Endothelial cell of umbilical vein (primary cell): ENCODE measurements around a stretch of chr1.

DNA sequence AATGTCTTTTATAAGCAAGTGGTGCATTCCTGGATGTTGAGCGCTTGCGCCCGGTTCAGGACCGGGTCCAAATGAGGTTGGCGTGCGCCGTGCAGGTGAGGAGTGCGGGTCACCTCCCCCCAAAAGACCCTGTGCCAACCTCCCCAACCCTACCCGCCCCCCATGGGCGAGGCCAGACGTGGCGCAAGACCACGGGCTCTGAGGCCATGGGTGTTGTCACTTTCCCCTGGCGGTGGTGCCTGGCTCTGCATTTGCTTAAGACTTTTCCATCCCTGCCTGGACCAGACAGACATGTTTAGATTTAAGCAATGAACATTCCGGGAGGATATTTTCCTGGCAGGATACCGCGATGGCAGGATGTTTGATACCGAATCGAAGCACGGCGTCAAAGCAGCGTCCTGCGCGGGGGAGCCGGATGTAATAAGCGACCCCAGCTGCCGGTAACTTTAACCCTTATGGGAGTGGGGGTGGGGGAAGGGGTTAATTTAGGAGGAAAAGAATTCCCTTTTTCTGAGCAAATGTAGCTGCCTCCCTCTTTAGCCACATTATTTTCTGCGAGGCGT lies 1.3 kb downstream of the H2BC26 start:
- PRO-cap: no peak
CAGE:
- cytosol, long polyA minus RNA: no peak
- cytosol, long polyA plus RNA: no peak
- long polyA plus RNA: no peak
- nucleus, long polyA minus RNA: no peak
- nucleus, long polyA plus RNA: no peak

DNA sequence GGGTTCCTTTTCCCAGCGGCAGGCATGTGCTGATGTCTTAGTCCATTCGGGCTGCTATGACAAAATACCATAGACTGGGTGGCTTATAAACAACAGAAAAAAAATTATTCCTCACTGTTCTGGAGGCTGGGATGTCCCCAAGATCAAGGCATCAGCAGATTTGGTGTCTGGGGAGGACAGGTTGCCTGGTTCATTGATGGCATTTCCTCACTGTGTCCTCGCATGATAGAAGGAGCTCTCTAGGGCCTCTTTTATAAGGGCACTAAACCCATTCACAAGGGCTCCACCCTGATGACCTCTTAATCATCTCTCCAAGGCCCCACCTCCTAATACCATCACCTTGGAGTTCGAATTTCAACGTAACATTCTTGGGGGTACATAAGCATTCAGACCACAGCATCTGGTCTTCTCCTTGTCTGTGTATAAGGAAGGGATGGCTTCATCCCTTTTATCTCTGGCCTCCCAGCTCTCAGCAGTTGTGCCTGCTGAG lies 75.5 kb downstream of the RHOU start:
- PRO-cap: no peak
CAGE:
- cytosol, long polyA minus RNA: no peak
- cytosol, long polyA plus RNA: no peak
- long polyA plus RNA: no peak
- nucleus, long polyA minus RNA: no peak
- nucleus, long polyA plus RNA: no peak

DNA sequence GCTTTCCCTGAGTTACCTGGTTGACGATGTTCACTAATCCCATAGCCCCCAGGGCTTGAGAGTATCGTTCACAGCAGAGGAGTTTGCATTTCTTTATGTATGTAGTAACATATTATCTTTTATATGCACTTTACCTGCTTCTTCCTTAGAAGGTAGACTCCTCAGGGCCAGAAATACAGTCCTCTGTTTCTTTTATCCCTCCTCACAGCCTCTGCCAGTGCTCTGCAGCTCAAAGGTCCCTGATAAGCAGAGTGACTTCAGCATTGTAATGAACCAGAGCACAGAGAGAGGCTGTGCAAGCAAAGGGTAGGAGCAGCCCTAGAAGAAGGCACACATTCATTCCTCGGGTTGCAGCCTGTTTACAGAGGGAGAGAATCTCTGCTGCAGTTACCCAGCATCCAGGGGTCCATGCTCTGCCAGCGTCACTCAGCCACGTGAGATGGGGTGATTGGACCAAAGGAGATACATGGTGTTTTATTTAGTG lies 101.1 kb downstream of the RHOU start:
- PRO-cap: no peak
CAGE:
- cytosol, long polyA minus RNA: no peak
- cytosol, long polyA plus RNA: no peak
- long polyA plus RNA: no peak
- nucleus, long polyA minus RNA: no peak
- nucleus, long polyA plus RNA: no peak

GRCh38 chr1:228861292-228861774 lies 126.1 kb downstream of the RHOU start:
- PRO-cap: no peak
CAGE:
- cytosol, long polyA minus RNA: no peak
- cytosol, long polyA plus RNA: no peak
- long polyA plus RNA: no peak
- nucleus, long polyA minus RNA: no peak
- nucleus, long polyA plus RNA: no peak

GRCh38 chr1:228937985-228939116 lies 203.1 kb downstream of the RHOU start:
- PRO-cap: bidirectional peak, plus-strand start at chr1:228938837, minus-strand start at chr1:228938758
CAGE:
- cytosol, long polyA minus RNA: no peak
- cytosol, long polyA plus RNA: no peak
- long polyA plus RNA: no peak
- nucleus, long polyA minus RNA: no peak
- nucleus, long polyA plus RNA: no peak

- PRO-cap: no peak
CAGE:
- cytosol, long polyA minus RNA: no peak
- cytosol, long polyA plus RNA: no peak
- long polyA plus RNA: no peak
- nucleus, long polyA minus RNA: no peak
- nucleus, long polyA plus RNA: no peak
Measured at GRCh38 chr1:229019351-229020328, 251.3 kb upstream of the RAB4A start.

DNA sequence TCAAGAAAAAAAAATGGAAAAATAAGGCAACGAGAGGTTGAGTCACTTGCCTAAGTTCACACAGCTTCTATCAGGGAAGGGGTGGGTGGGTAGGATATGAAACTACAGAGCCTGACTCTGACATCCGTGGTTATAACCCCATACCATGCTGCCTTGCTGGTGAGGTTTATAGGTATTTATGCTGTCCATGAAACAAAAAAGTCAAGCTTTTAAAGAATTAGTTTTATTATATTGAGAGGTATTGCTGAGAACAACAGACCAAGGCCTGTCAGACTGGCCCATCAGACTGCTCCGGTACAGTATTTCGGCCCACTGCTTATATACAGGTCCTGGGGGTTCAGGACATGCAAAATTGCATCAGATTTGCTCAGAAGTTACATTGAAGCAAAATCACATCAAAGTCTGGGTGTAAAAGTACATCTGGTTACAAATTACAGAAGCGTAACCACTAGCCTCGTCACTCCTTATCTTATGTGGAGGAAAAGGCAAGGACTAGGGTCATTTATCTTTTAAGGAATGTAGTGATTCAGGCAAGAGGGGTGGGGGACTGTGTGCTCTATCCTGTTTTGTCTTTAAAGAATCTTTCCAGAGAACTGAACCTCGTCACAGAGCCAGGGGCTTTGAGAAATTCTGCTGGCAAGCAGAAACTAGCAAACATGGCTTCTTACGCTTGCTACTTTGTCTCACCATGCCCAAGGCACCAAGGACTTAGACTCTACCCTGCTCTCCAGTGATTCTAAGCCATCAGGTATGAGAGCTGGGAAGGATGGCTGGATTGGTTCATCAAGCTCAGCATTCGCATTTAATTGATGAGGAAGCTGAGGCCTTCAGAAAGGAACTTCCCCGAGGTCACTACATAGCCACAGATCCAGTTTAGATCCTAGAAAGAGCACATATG lies 61.2 kb upstream of the RAB4A start:
- PRO-cap: no peak
CAGE:
- cytosol, long polyA minus RNA: no peak
- cytosol, long polyA plus RNA: no peak
- long polyA plus RNA: no peak
- nucleus, long polyA minus RNA: no peak
- nucleus, long polyA plus RNA: no peak

DNA sequence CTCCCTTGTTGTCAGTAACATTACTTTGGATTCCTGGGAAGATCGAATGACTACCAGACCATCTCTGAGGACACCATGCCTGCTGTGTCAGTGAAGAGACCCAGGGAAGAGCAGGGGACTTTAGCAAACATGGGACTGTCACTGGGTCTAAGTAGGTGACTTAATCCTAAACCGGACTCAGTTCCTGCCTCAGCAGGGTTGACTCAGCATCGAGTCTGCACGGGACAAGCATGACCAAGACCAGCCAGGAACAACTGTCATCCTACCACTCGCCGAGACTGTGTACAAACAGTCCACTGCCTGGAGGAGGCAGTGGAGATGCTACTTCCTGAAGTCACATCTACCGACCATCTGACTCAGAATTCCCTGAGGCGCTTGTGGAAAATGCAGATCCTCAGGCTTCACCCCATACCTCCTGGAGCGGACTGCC lies 53.2 kb upstream of the RAB4A start:
- PRO-cap: no peak
CAGE:
- cytosol, long polyA minus RNA: no peak
- cytosol, long polyA plus RNA: no peak
- long polyA plus RNA: no peak
- nucleus, long polyA minus RNA: no peak
- nucleus, long polyA plus RNA: no peak

DNA sequence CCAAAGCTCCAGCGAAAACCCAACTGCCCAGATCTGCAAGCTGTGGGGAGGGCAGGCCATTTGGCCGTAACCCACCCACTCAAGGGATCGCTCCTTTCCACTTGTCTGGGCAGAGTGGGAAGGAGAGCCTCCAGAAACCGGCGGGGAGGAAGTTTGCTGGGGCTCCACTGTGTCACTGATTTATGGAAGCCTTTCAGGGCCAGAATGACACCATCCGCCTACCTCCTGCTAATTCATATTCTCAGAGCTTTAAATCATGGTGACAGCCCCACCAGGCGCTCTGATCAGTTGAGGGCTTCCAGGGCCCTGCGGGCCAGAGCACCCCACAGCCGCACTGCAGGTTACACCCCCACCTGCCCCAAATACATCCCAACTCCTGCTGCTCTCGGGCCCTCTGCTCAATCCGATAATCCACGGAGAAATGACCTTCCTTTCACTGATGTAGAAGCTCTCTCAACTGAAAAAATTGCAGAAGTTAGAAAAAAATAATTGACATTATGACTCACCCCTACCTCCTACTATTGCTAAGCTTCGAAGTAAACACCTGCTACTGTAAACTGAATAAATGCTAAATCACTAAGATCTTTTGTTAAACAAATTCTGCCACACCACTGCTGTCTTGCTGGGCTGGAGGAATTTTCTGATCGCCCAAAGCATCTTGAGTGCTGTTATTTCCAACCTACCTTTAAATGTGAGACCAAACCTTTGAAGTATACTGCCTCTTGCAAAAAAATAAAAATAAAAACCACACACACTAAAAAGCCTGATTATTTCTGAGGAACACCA lies 40.5 kb upstream of the RAB4A start:
- PRO-cap: no peak
CAGE:
- cytosol, long polyA minus RNA: no peak
- cytosol, long polyA plus RNA: no peak
- long polyA plus RNA: no peak
- nucleus, long polyA minus RNA: no peak
- nucleus, long polyA plus RNA: no peak

DNA sequence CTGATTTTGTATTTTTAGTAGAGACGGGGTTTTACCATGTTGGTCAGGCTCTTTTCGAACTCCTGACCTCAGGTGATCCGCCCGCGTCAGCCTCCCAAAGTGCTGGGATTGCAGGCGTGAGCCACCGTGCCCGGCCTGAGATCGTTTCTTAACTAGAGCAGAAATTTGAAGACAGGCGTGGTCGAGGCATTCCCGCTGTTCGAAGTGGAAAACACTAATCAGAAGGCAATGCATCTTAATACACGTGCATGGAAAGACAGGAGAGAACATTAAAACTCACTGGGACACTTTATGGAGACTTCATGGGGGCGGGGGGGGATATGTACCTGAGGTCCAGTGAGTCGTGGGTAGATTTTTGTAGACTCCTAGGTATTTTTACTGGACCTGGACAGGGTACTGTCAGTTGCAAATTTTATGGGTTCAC lies 1.0 kb upstream of the ABCB10 start:
- PRO-cap: no peak
CAGE:
- cytosol, long polyA minus RNA: no peak
- cytosol, long polyA plus RNA: no peak
- long polyA plus RNA: no peak
- nucleus, long polyA minus RNA: no peak
- nucleus, long polyA plus RNA: no peak

GRCh38 chr1:229563623-229564081 lies 5.1 kb upstream of the ABCB10 start:
- PRO-cap: no peak
CAGE:
- cytosol, long polyA minus RNA: no peak
- cytosol, long polyA plus RNA: no peak
- long polyA plus RNA: no peak
- nucleus, long polyA minus RNA: no peak
- nucleus, long polyA plus RNA: no peak

- PRO-cap: no peak
CAGE:
- cytosol, long polyA minus RNA: no peak
- cytosol, long polyA plus RNA: no peak
- long polyA plus RNA: no peak
- nucleus, long polyA minus RNA: no peak
- nucleus, long polyA plus RNA: no peak
Measured at GRCh38 chr1:229581779-229582634, 23.5 kb upstream of the ABCB10 start.

DNA sequence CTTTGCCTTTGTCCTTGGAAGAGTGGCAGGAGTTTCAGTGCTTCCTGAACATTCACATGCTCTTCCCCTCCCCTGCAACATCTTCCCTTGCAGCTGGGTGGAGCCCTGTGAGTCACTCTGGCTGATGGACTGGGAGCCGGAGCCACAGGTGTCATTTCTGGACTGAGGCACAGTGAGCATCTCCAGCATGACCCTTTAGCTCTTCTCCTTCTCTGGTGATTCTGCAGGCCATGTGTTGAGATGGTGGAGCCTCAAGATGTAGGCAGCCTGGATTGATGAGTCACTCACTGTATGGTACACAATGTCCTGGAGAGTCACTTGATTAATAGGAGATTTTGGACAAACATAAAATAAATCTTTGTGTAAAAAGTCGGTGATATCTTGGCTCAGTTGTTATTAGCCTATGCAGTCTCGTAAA lies 217.8 kb downstream of the URB2 start:
- PRO-cap: no peak
CAGE:
- cytosol, long polyA minus RNA: no peak
- cytosol, long polyA plus RNA: no peak
- long polyA plus RNA: no peak
- nucleus, long polyA minus RNA: no peak
- nucleus, long polyA plus RNA: no peak

- PRO-cap: no peak
CAGE:
- cytosol, long polyA minus RNA: no peak
- cytosol, long polyA plus RNA: no peak
- long polyA plus RNA: no peak
- nucleus, long polyA minus RNA: no peak
- nucleus, long polyA plus RNA: no peak
Measured at GRCh38 chr1:230071238-230071678, 4.2 kb downstream of the GALNT2 start.

GRCh38 chr1:230163684-230164201 lies 96.7 kb downstream of the GALNT2 start:
- PRO-cap: no peak
CAGE:
- cytosol, long polyA minus RNA: no peak
- cytosol, long polyA plus RNA: no peak
- long polyA plus RNA: no peak
- nucleus, long polyA minus RNA: no peak
- nucleus, long polyA plus RNA: no peak

DNA sequence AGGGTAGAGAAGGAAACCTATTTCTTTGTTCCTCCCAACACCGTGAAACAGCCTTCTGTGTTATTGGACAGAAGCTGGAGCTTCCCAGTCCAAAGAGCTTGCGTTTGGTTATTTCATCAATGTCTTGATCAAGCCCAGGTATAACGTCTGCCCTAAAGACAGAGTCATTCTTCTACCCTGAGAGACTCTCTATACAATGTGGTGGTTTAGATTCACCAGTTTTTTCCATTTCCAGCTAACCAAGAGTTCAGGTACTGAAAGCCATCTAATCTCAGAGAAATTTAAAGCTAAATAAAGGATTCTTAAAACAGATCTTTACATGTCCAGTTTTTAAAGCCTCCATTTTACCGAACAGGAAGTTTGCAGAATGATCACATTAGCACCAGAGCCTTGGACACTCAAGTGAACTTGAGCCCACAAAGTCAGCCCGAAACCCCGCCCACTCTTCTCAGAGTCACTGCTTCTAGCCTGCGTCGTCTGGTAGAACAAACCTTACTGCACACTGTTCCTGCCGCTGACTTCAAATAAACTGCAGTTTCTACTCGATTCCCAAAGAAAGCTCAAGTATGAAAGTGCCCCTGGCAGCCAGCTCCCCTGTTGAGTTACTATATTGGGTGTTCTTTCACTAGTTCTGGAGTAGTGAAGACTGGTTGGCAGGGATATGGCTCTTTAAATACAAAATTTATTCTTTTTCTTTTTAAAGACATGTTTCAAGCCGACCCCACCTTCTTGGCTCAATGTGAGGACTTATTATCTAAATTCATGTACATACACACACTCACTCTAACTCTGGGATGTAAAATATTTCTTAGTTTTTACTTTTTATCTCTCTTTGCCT lies 164.6 kb downstream of the GALNT2 start:
- PRO-cap: no peak
CAGE:
- cytosol, long polyA minus RNA: no peak
- cytosol, long polyA plus RNA: no peak
- long polyA plus RNA: no peak
- nucleus, long polyA minus RNA: no peak
- nucleus, long polyA plus RNA: no peak

DNA sequence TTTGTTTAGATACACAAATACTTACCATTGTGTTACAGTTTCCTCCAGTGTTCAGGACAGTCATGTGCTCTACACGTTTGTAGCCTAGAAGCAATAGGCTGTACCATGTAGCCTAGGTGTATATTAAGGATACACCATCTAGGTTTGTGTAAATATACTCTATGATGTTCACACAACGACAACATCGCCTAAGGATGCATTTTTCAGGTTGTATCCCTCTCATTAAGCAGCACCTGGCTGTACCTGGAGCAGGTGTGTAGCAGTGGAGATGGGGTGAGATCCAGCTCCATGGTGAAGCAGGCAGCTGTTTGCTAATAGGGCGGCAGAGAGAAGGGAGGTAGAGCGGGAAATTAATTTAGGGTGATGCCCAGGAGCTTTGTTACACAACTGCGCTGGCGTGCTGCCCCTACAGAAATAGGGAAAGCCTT lies 168.7 kb downstream of the PGBD5 start:
- PRO-cap: no peak
CAGE:
- cytosol, long polyA minus RNA: no peak
- cytosol, long polyA plus RNA: no peak
- long polyA plus RNA: no peak
- nucleus, long polyA minus RNA: no peak
- nucleus, long polyA plus RNA: no peak

DNA sequence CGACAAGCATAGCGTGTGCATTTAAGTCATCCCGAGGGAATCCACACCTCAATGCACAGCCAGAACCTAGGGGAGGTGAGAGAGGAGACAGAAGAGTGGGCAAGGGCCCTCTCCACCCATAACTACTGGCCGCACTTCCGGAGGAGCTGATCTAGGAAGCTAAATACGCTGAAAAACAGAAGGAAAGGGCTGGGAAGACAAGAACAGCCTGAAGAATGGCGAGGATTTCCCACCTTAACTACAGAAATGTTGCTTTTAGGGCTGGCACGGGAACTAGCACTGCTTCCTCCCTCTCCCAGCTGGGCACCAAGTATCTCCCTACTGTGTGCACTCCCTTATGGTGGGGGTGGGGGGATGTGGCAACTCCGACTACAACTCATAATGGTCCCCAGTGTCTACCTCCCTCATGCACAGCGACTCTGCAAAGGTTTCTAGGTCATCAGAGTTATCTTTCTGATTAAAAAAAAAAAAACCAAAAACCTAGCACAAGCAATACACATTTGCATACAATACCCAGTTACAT lies 3.5 kb downstream of the PGBD5 start:
- PRO-cap: no peak
CAGE:
- cytosol, long polyA minus RNA: no peak
- cytosol, long polyA plus RNA: no peak
- long polyA plus RNA: no peak
- nucleus, long polyA minus RNA: no peak
- nucleus, long polyA plus RNA: no peak

DNA sequence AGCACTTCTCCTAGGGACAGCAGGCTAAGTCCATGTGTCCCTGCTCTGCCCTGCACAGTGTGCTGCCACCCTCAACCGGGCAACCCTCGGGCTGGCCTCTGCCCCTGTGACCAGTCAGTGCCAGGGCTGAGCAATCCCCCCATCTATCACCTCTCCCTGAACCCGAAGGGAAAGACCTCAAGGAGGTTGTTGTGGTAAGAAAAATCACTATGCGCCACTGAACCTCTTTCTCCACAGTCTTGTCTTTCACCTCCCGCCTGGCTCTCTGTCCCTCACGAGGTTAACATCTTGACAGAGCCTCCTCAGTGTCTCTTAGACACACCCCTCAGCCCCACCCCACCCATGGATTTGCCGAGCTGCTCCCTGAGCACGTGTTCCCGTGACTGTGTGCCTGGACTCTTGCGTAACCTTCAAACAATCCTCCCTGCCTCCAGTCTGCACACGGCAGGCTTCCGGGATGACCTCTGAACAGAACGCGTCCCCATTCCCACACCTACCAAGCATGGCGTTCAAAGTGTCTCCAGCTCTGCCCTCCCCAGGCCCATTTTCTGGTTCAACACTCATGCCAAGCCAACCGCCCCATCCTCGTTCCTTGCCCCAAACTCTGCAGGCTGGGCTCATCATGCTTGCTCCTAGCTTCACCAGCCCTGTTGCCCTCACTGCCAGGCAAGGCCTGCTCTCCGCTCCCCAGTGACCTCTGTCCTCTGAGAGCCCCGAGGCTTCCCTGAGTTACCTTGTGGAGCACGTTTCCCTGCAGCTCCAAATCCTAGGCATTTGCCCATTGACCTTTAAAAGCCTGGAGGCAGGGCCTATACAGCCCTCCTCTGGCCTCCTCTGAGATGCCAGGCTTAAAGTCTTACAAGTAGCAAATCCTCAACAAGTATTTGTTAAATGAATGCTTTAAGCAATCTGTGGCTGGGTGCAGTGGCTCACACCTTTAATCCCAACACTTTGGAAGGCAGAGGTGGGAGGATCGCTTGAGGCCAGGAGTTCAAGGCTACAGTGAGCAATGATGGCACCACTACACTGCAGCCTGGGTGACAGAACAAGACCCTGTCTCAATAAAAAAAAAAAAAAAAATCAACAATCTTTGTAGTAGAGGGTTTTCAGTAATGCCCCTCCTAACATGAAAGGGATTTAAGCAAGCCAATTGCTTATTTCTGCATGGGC lies 5.2 kb downstream of the AGT start:
- PRO-cap: no peak
CAGE:
- cytosol, long polyA minus RNA: no peak
- cytosol, long polyA plus RNA: no peak
- long polyA plus RNA: no peak
- nucleus, long polyA minus RNA: no peak
- nucleus, long polyA plus RNA: no peak

DNA sequence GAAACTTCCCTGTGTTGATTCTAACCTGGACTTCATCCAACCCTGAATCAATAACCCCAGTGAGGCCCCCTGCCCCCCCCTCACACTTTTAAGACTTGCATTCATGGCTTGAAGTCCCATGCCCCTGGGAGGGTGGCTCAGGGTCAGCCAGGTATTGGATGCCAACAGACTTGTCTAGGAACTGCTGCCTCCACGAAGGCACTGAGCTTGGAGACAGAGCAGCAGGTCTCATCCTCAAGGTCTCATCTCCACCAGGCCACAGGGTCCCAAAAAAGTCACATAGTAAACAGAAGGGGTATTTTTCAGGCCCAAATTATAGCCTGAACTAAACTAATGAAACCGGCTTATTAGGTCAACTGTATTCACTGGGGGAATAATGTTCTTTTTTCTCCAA lies 44.1 kb downstream of the C1orf198 start:
- PRO-cap: no peak
CAGE:
- cytosol, long polyA minus RNA: no peak
- cytosol, long polyA plus RNA: no peak
- long polyA plus RNA: no peak
- nucleus, long polyA minus RNA: no peak
- nucleus, long polyA plus RNA: no peak